ENCODE results near the gene CADPS.

DNA sequence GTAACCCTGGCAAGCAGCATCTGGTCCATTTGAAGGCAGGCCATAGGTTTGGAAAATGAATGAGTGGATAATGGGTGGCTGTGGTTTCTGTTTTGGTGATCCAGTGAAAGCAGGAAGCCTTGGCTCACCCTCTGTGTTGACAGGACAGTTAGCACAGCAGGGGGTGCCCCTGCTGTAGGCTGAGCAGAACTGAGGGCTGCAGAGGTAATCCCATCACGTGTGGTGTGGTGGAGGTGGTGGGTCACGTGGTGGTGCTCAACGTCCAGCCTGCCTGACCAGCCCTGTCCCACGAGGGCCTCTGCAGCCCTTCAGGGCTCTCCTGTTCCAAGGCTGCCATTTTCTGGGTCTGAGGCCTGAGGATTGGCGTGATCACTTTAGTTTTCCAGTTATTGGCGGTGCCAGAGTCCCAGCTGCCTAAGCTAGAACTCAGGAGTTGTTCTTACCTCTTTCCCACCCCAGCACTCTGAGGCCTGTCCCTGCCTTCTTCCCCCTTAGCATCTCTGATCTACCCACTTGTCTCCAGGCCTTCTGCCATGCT, 15.9 kb downstream of the ACOX2 start:
- PRO-cap = no peak
- RAMPAGE, long total RNA, 4 experiments = no peak in any of the 4 experiments

DNA sequence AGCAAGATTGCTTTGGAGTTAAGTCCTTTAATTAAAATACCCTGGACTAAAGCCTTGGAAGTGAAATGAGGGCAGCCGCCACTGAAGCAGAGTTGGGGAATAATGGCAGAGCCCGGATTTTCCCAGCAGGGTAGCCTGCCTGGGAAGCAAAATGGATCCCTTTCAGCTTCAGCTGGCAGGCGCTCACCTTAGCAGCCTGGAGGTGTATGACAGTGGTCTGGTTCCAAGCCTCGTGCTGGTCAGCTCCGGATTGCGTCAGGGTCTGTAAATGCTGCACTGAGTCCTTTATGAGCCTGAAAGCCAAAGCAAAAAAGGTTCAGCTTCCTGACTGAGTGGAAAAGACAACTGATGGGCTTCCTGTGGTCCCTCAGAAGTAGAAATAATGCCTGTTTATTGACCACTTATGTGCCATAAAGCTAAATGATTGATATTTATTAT, 14.7 kb downstream of the ACOX2 start:
- PRO-cap = no peak
- RAMPAGE, long total RNA, 4 experiments = no peak in any of the 4 experiments

GRCh38 chr3:58535834-58536563, 991 bp downstream of the ACOX2 start:
- PRO-cap = no peak
- RAMPAGE, long total RNA, 4 experiments = no peak in any of the 4 experiments

GRCh38 chr3:60427820-60428365, 823.4 kb downstream of the FHIT start:
- PRO-cap = no peak
- RAMPAGE, long total RNA, 4 experiments = no peak in any of the 4 experiments

GRCh38 chr3:60759974-60760463, 491.2 kb downstream of the FHIT start:
- PRO-cap = no peak
- RAMPAGE, long total RNA, 4 experiments = no peak in any of the 4 experiments

GRCh38 chr3:61748866-61749590, 187.7 kb downstream of the PTPRG start:
- PRO-cap = no peak
- RAMPAGE, long total RNA, 4 experiments = no peak in any of the 4 experiments

DNA sequence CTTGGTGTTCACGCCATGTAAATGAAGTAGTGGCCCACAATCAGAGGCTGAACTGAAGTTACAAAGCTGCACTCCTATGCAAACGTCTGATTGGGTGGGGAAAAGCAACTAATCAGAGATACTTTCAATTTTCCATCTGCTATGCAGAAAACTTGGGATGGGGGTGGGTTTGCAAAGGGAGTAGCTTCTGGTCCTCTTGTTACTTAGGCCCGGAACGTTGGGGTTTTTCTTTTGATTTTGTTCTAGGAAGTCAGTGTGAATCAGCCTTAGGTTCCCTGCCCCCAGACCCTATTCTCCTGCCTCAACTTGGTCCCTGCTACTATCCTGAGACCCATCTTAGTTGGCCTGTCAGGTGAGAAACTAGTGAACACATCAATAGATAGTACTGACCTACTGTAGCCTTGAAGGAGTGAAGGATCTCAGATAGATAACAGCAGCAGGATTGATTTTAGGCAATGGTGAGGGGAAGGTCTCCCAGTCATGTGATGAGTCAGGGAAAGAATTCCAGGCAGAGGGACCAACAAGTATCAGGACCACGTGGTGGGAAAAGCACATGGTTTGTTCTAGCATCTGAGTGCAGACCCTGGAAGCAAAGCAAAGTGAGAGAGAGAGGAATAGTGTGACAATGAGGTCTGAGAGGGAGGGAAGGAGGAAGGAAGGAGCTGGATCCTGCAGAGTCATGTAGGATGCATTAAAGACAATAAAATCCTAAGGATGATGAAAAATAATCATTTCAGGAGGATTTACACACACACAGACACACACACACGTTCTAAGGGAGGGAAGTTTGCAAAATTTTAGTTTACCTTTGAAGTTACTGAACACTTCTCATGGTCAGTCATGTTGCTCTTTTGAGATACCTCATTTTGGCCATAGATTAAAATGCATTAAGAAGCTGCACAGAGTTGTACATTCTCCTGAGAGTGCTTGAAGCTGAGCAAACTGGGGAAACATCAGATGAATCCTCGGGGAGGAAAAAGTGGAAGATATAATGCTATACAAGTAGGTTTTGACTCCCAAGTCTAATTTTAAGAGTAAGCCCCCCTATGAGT, 217.3 kb downstream of the PTPRG start:
- PRO-cap = no peak
- RAMPAGE, long total RNA, 4 experiments = no peak in any of the 4 experiments

DNA sequence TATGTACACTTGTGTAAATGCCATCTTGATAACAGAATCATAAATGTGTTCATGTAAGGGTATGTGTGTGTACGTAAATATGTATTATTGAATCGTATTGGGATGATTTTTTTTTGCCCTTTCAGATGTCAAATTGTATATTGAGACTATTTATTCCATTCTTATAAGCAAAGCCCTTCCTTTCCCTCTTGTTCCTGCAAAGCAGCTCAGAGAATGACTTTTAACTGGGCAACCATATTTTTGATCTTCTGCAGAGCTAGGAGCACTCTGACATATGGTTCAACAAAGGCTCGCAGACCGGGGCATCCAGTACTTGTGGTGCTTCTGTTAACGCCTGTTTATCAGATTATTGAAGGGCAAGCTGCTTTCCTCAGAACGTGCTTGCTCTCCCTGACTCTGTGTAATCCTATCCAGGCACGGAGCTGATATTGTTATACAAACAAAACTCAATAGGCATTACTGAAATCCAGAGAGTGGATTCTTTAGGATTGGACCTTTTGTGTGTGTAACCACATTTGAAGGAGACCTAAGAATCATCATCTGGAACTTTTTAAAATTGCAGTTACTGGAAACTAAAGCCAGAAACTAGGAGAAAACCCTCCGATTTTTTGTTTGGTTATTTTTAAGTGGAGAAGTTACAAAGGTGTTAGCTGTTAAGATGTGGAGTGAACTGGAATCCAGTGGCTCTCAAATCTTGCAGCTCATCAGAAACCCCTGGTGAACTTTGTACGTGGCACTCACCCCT, 246.5 kb downstream of the PTPRG start:
- PRO-cap = no peak
- RAMPAGE, long total RNA, 4 experiments = no peak in any of the 4 experiments

DNA sequence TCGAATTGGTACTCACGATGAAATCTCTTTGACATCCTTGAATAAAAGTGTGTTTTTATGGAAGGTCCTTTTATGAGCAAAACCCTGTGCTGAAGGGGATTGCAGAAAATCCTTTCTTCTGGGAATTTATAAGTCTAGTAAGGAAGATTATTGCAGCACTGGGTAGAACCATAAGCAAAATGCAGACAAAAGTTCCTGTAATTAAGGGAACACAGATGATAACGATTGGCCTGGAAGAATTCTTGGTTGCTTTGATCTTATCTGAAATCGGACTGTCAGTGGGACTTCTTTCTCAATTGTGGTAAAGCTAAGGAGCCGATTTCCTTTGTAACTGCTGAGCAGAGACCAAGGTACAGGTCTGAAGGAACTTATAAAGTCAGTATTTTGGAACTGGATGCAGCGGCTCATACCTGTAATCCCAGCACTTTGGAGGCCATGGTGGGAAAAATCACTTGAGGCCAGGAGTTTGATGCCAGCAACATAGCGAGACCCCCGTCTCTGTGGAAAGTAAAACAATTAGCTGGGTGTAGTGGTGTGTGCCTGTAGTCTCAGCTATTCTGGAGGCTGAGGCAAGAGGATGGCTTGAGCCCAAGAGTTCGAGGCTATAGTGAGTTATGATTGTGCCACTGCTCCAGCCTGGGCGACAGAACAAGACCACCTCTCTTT, 346.2 kb downstream of the PTPRG start:
- PRO-cap = no peak
- RAMPAGE, long total RNA, 4 experiments = no peak in any of the 4 experiments

DNA sequence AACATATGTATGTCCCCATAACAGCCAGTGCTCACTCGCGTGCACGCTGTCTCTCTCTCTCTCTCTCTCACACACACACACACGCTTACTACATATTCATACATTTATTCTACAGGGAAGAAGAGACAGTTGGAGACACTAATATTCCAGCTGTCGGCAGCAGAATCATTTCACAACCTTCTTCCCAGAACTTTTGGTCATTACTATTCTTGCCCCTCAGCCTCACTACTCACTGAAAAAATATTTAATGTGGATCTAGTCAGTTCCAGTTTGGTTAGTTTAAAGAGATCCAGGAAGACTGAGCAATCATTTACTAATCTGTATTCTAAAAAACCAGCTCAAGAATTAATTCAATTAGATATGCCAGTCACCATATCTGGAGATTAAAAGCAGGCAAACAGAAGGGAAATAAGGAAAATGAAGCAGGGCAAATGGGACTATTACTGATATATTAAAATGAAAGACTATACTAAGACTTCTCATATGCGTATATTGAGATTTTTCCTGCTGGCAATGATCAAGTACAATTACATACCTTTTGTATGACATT, 362.5 kb upstream of the C3orf14 start:
- PRO-cap = no peak
- RAMPAGE, long total RNA, 4 experiments = no peak in any of the 4 experiments

- PRO-cap = no peak
- RAMPAGE, long total RNA, 4 experiments = no peak in any of the 4 experiments
Measured at GRCh38 chr3:62242802-62243526, 75.9 kb upstream of the C3orf14 start.

DNA sequence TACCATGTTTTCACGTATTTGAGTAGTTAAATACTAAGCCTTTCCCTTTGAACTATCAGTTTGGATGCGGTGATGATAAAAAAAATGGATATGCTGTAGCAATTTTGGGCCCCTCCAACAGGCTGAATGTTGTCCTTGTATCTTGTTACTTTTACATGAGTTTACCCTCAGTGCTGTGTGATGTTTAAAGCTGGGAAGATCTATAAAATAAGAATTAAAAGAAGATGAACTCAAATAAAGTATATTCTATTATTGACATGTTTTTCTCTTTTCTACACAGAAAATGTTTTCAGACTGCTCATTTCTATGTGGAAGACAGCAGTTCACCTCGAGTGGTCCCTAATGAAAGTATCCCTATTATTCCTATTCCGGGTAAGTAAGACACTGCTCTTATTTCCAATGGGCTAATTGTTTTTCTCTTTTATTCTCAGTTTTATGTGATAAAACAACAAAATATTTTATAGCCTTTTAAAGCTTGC, 75.3 kb upstream of the C3orf14 start:
- PRO-cap = no peak
- RAMPAGE, long total RNA, 4 experiments = no peak in any of the 4 experiments

- PRO-cap = no peak
- RAMPAGE, long total RNA, 4 experiments = start-site peak on the minus strand in 3 of 4 experiments, at chr3:62875323-62875380 at its widest, 7 to 22 reads per replicate
Measured at GRCh38 chr3:62875078-62875737, at the start of gene CADPS. Gene CADPS, minus strand, starts transcription at chr3:62875416.

GRCh38 chr3:63146245-63146527, 131.9 kb upstream of the SYNPR start:
- PRO-cap = no peak
- RAMPAGE, long total RNA, 4 experiments = no peak in any of the 4 experiments

DNA sequence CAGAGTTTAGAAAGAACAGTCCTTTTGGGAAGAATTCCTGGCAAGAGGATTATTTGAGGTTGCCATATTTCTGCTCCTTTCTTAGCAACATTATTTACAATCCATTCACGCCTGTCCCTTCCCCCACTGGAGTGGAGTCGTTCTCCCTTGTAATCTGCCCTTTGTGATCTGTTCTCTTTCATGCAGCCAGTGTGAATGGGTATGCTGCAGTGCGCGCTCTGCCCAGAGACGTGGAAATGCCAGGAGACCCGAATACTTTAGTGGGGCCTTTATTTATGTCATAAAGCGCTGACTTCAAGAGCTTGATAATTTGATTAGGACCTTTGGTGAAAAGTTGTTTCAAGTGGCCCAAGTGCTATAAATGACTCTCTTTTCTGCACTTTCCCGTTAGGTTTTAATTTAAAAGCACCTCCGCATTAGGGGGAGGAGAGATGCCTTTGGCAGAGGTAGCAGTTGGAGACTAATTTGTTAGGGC, 52.6 kb downstream of the PSMD6 start:
- PRO-cap = no peak
- RAMPAGE, long total RNA, 4 experiments = no peak in any of the 4 experiments

DNA sequence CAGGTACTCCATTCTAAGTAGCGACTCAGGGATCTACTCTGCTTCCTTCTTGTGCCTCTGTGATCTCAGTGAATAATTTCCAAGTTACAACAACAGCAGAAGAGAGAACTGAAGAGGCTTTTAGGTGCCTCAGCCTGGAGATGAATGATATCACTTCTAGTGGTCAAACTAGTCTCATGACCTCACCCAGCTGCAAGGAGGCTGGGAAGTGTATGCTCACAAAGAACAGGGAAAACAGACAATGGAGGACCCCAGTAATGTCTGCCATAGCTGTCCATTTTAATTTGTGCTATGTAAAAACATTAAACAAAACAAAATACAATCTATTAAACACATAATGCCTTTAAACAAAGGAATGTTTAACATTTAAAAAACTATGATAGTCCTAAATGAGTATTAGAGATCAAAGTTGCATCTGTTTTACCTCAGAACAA, 4.7 kb upstream of the PRICKLE2 start:
- PRO-cap = no peak
- RAMPAGE, long total RNA, 4 experiments = no peak in any of the 4 experiments

DNA sequence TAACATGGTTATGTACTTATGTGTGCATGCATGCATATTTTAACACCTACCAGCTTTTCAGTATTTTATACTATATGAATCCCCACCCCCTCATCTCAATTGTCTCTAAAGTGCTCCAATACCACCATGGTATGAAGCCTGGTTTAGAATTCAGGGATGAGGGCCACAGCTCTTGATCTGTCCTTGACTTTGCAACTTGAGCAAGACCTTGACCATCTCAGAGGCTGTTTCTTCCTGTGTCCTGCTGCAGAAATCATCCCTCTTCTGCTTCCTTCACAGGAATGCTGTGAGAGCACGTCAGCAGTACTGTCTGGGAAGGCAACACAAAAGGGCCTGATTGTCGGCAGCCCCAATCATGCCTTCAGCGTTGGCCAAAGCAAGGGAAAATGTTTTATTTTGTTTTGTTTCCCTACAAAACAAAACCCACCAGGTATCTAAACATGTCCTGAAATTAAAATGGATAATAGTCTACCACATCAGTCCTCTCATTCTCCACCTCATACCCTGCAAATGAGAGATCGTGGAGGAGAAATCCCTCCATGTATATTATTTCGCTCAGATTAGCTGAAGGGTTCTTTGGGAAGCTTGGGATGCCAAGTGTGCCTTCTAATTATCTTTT, 16.3 kb upstream of the PRICKLE2 start:
- PRO-cap = no peak
- RAMPAGE, long total RNA, 4 experiments = no peak in any of the 4 experiments

GRCh38 chr3:64676856-64677066, 11.0 kb downstream of the ADAMTS9 start:
- PRO-cap = no peak
- RAMPAGE, long total RNA, 4 experiments = no peak in any of the 4 experiments

DNA sequence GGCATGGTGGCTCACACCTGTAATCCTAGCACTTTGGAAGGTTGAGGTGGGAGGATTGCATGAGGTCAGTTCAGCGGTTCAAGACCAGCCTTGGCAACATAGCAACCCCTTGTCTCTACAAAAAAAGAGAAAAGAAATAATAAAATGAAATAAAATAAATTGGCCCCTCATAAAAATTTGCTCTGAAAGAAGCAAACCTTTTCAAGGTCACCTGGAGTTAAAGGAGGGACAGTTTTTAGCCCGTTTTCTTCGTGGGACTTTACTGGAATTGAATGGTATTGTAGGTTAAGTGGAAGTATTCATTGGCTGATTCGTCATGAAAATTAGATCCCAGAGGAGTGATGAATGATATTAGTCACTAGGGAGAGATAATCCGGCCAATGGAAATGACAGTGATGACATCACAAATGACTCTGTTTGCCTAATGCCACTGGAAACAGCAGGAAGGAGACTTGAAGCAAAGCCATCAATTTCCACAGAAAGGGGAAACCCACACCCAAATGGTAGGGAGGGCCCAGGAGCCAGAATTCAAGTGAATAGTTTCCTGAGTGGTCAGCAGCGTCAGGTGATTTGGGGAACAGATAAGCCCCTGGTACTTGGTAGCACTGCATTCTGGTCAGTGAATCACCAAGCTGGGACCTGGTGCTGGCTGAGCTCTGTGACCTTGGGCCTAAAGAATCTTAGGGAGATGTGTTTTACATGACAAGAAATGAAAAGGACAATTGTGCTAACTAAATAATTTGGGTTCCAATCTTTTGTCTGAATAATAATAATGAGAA, 3.2 kb upstream of the ADAMTS9 start:
- PRO-cap = bidirectional peak, plus-strand start at position 610 of the sequence, minus-strand start at position 325 of the sequence
- RAMPAGE, long total RNA, 4 experiments = no peak in any of the 4 experiments

DNA sequence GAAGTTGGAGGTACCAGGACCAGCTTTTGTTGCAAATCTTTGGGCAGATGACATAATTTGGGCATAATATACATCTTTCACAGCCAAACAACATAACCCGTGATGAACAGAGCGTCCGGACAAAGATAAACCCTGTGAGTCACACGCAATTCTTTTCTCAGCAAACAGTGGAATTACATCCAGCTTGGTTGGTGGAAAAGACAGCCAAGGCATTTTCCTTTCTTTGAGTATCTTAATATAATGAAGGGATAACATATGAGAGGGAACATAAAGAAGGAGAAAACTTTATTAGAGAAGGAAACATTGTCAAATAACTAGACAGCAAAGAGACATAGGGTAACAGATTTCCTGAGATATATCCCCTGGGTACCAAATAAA, 419.5 kb upstream of the ADAMTS9 start:
- PRO-cap = no peak
- RAMPAGE, long total RNA, 4 experiments = no peak in any of the 4 experiments

Measured in esophagus muscularis mucosa (tissue), 4 donors.